Uterus (tissue), 7 donors: ENCODE measurements around a stretch of chr19.

GRCh38 chr19:15899894-15900476 lies 2.1 kb upstream of the CYP4F2 start:
- PRO-cap, 4 experiments, result no peak in any of the 4 experiments
- RAMPAGE, long total RNA, 2 experiments, result no peak in any of the 2 experiments
- RRBS, result 3% methylated on average over 2 of the region's 29 CpGs

- PRO-cap, 4 experiments, result no peak in any of the 4 experiments
- RAMPAGE, long total RNA, 2 experiments, result no peak in any of the 2 experiments
- RRBS, result no CpG with 5 or more reads among the region's 11 CpGs
Measured at GRCh38 chr19:16069609-16070186, 6.6 kb upstream of the TPM4 start.

DNA sequence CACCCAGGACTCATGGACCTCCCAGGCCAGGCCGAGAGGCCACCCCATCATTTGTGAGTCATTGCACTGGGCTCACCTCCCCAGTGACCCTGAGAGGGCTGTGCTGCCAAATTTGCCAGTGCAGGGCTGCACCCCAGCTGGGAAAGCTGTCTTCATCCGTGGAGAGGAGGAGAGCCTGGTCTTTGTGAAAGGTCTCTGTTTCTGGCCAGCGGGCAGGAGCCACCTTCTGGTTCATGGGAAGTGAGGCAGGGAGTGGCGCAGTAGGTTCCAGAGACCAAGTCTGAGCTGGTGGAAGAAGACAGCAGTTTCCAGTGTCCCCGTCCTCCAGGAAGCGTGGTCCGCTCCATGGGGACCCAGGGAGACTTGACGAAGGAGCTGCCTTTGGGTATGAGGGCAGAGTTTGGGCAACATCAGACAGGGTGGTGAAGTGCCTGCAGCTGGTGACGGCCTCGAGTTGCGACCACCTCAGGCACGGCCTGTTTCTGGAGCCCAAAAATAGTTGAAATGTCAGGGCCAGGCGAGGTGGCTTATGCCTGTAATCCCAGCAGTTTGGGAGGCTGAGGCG lies 14.6 kb downstream of the RAB8A start:
- PRO-cap, 4 experiments, result no peak in any of the 4 experiments
- RAMPAGE, long total RNA, 2 experiments, result no peak in any of the 2 experiments
- RRBS, result no CpG with 5 or more reads among the region's 14 CpGs

- PRO-cap, 4 experiments, result no peak in any of the 4 experiments
- RAMPAGE, long total RNA, 2 experiments, result no peak in any of the 2 experiments
- RRBS, result no CpG with 5 or more reads among the region's 10 CpGs
Measured at GRCh38 chr19:16216876-16217515, 19.3 kb downstream of the AP1M1 start.

DNA sequence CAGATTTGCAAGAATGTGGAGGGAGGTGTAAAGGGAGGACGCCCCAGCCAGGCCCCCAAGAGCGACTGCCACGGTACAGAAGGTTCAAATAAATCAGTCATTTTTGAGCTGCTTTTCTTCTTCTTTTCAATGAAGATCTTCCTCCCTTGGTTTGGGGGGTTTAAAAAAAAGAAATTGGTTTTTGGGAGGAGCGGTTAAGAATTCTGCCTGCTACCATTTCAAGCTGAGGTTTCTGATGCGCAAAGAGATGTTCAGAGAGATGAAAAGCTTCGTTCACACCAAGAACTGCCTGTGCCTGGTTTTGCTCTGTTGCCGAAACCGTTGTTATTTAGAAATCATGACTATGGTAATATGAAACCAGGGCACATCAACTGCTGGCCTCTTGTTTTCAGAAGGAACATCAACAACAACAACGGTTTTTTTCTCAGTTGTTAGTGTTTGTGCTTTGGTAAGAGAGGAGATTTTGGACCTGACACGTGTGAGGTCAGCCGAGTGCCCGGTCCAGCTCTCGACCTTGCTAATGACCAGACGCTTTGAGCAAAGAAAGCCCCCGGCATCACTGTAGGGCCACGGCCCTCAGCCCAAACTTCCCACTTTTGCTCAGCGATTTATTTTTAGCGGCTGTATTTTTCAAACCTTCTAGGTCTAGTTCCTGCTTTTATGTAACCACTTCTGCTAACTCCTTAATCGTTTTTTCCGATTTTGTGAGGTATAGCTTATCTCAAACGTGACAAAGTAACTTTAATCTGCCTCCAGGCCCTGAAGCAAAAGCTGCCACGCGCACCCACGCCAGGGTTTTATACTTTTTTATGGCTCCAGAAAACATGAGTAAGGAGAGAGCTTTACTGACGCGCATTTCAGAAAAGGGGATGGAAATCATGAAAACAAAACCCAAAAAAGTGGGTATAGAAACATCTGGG lies 41.9 kb downstream of the KLF2 start:
- PRO-cap, 4 experiments, result peak in 2 of 4 experiments; most common plus-strand start position 455 of the sequence (in 2); most common minus-strand start position 293 of the sequence (in 1)
- RAMPAGE, long total RNA, 2 experiments, result no peak in any of the 2 experiments
- RRBS, result 53% methylated on average over 4 of the region's 26 CpGs

DNA sequence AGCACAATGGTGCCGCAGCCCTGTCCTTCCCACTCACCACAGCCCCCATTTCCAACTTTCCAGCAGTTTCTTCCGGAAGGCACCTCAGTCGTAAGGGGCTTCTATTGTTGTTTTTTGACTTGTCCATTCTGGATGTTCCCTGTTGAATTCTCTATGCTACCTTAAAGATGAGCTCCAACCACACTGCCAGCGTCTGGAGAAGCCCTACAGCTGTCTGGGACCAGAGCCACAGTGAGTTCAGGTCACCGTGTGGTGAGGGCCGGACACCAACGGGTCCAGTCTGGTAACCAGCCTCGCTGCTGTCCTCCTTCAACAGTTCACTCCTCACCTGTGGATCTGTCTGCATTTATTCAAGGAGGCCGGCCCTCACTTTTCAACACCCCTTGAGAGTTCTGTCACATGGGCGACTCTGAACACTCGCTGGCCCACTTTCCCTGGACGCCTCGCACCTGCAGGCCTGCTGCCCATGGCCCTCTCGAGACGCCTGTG lies 59.7 kb downstream of the KLF2 start:
- PRO-cap, 4 experiments, result no peak in any of the 4 experiments
- RAMPAGE, long total RNA, 2 experiments, result no peak in any of the 2 experiments
- RRBS, result no CpG with 5 or more reads among the region's 15 CpGs

- PRO-cap, 4 experiments, result no peak in any of the 4 experiments
- RAMPAGE, long total RNA, 2 experiments, result no peak in any of the 2 experiments
- RRBS, result no CpG with 5 or more reads among the region's 10 CpGs
Measured at GRCh38 chr19:16442583-16442862, 29.2 kb downstream of the EPS15L1 start.

GRCh38 chr19:16445000-16445937 lies 26.5 kb downstream of the EPS15L1 start:
- PRO-cap, 4 experiments, result no peak in any of the 4 experiments
- RAMPAGE, long total RNA, 2 experiments, result no peak in any of the 2 experiments
- RRBS, result no CpG with 5 or more reads among the region's 18 CpGs

- PRO-cap, 4 experiments, result no peak in any of the 4 experiments
- RAMPAGE, long total RNA, 2 experiments, result start-site peak on the plus strand in 1 of 2 experiments, at chr19:16509508-16509806 at its widest, 7 reads per replicate
- RRBS, result no CpG with 5 or more reads among the region's 20 CpGs
Measured at GRCh38 chr19:16509400-16510051, 13.3 kb downstream of the C19orf44 start.

- PRO-cap, 4 experiments, result no peak in any of the 4 experiments
- RAMPAGE, long total RNA, 2 experiments, result no peak in any of the 2 experiments
- RRBS, result no CpG with 5 or more reads among the region's 6 CpGs
Measured at GRCh38 chr19:16535314-16535516, 7.0 kb downstream of the CHERP start.

DNA sequence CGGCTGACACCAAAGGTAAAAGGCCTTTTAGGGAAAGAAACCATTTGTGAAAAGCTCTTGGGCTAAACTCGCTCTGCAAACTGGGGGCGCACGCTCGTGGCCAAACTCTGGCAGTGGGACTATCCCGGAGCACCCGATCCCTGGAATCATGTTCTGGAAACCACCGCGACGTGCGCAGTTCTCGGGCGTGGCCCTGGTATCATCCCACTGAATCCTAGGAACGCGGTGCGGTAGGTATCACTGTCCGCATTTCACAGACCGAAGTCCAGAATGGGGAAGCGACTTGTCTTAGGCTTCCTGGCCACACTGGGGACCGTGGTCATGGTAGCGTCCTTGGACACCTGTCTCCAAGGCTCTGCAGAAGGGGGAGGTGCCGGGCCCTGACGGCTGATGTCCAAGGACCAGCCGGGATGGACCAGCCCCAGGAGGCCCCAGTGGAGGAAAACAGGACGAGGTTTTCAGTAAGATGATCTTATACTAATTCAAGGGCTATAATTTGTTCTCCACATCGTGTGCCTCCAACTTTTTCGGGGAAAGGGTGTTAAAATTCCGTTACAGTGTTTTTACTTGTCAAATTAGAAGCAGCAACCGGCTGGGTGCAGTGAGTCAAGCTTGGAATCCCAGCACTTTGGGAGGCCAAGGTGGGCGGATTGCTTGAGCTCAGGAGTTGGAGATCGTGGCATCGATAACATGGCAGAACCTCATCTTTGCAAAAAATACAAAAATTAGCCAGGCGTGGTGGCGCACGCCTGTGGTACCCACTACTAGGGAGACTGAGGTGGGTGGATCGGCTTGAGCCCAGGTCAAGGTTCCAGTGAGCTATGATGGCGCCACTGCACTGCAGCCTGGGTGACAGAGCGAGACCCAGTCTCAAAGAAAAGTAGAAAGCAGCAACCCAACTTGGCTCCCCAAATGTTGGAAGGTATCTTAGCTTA lies 846 bp upstream of the SLC35E1 start:
- PRO-cap, 4 experiments, result peak in 1 of 4 experiments; most common plus-strand start position 207 of the sequence (in 1); most common minus-strand start position 115 of the sequence (in 1)
- RAMPAGE, long total RNA, 2 experiments, result no peak in any of the 2 experiments
- RRBS, result no CpG with 5 or more reads among the region's 38 CpGs

DNA sequence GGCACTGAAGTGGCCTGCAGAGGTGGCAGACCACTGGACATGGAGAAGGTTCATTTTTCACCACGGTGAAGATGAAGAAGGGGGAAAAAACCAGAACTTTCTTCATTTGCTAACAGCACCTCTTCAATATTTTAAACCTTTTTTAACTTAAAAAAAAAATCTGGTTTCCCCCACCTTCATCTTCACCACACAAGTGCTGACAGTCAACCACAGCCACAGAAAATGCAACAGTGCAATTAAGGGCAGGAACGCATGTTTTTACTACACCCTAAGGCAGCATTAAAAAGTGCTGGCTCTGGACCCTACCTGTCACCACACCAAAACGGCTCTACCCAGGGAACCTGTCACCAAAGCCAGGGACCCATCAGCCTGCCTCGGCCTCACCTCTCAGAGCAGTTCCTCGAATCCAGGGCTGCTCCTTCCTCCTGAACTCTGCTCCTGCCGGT lies 22.4 kb upstream of the SLC35E1 start:
- PRO-cap, 4 experiments, result no peak in any of the 4 experiments
- RAMPAGE, long total RNA, 2 experiments, result no peak in any of the 2 experiments
- RRBS, result no CpG with 5 or more reads among the region's 6 CpGs

- PRO-cap, 4 experiments, result no peak in any of the 4 experiments
- RAMPAGE, long total RNA, 2 experiments, result no peak in any of the 2 experiments
- RRBS, result no CpG with 5 or more reads among the region's 10 CpGs
Measured at GRCh38 chr19:16652329-16653058, 7.5 kb downstream of the SMIM7 start.

DNA sequence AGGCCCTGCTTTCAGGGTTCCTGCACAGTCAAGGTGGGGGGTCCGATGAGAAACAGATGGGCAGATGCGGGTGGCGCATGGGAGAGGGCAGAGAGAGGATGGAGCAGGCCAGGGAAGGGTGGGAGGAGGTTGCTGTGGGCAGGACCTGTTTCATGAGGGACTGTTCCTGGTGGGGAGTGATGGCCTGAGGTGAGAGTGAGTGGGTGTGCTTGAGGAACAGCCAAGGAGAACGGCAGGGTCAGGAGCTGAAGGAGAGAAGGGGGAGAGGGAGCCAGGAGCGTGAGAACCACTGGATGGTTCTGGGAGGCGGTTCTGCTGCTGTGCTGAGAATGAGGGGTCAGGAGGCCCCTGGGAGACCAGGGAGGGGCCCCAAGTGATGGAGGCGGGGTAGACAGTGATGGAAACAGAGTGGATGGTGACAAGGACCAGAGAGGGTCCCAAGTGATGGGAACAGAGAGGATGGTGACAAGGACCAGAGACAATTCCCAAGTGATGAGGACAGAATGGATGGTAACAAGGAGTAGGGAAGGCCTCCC lies 7.8 kb downstream of the SIN3B start:
- PRO-cap, 4 experiments, result no peak in any of the 4 experiments
- RAMPAGE, long total RNA, 2 experiments, result no peak in any of the 2 experiments
- RRBS, result no CpG with 5 or more reads among the region's 7 CpGs

DNA sequence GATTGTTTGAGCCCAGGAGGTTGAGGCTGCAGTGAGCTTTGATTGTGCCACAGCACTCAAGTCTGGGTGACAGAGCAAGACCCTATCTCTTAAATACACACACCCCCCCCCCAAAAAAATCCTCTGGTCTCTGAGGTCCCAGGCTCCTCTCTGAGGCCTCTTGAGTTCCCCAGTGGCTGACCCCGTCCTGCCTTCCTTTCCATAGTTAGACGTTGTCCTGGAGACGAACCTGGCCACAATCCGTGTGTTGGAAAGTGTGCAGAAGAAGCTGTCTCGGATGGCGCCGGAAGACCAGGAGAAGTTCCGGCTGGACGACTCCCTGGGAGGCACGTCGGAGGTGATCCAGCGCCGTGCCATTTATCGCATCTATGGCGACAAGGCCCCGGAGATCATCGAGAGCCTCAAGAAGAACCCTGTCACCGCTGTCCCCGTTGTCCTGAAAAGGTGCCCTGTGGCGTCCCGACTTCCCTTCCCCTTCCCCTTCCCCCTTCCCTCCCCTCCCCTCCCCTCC lies 23.5 kb upstream of the F2RL3 start:
- PRO-cap, 4 experiments, result no peak in any of the 4 experiments
- RAMPAGE, long total RNA, 2 experiments, result start-site peak on the plus strand in 1 of 2 experiments, centred at positions 237 to 400 of the sequence, 15 to 21 reads per replicate
- RRBS, result 94% methylated on average over 8 of the region's 21 CpGs

- PRO-cap, 4 experiments, result peak in 1 of 4 experiments; most common plus-strand start chr19:16872133 (in 1); most common minus-strand start chr19:16871845 (in 1)
- RAMPAGE, long total RNA, 2 experiments, result start-site peak on the plus strand in 1 of 2 experiments, at chr19:16871228-16871377 at its widest, 9 reads per replicate
- RRBS, result no CpG with 5 or more reads among the region's 31 CpGs
Measured at GRCh38 chr19:16871279-16872623, 17.0 kb upstream of the F2RL3 start.

DNA sequence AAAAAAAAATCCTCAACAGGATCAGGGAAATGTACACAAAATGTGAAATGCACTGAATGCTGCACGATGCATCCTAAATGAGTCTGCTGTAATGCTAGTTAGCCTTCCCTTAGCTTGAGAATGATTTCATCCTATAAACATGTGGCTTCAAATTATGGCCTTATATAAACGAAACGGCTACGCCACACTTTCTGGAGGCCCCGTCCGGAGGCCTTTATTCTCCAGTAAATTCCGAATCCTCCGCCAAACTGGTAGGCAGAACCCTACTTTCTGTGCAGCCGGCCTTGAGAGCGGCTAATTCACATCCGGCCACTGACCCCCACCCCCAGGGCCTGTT lies 13.7 kb downstream of the MYO9B start:
- PRO-cap, 4 experiments, result peak in 4 of 4 experiments; most common plus-strand start position 224 of the sequence (in 4); most common minus-strand start position 85 of the sequence (in 3)
- RAMPAGE, long total RNA, 2 experiments, result no peak in any of the 2 experiments
- RRBS, result 13% methylated on average over 3 of the region's 11 CpGs

DNA sequence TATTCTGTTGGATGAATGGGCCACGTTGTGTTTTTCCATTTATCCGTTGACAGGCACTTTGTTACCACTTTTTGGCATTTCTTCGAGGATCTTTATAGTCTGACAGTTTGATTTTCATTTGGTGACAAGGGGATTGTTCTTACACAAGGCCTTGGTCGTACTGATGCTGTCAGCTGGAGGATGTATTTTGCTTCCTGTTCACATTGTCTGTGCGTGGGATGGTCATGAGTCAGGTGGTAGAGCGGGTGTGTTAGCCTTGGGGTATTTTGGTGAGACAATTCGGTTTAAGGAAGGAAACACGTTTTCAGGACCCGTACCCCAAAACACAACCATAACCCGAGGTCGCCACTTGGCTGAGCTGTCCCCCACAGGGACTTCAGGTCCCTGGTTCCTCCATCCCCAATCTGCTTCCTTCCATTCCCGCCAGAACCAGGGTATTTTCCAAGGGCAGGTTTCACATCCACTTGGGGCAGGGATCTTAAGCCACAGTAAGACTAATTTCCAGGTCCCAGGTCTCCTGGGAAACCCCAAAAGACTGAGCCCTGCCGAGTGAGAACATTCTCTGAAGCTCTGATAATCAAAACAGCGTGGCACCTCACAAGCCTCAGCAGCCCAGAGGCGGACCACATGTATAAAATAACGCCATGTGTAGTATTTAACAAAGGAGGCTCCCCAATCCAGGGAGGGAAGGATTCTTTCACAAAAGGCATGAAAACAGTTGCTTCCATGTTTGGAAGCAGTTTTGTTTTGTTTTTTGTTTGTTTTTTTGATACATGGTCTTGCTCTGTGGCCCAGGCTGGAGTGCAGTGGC lies 15.1 kb downstream of the MYO9B start:
- PRO-cap, 4 experiments, result no peak in any of the 4 experiments
- RAMPAGE, long total RNA, 2 experiments, result no peak in any of the 2 experiments
- RRBS, result no CpG with 5 or more reads among the region's 16 CpGs

DNA sequence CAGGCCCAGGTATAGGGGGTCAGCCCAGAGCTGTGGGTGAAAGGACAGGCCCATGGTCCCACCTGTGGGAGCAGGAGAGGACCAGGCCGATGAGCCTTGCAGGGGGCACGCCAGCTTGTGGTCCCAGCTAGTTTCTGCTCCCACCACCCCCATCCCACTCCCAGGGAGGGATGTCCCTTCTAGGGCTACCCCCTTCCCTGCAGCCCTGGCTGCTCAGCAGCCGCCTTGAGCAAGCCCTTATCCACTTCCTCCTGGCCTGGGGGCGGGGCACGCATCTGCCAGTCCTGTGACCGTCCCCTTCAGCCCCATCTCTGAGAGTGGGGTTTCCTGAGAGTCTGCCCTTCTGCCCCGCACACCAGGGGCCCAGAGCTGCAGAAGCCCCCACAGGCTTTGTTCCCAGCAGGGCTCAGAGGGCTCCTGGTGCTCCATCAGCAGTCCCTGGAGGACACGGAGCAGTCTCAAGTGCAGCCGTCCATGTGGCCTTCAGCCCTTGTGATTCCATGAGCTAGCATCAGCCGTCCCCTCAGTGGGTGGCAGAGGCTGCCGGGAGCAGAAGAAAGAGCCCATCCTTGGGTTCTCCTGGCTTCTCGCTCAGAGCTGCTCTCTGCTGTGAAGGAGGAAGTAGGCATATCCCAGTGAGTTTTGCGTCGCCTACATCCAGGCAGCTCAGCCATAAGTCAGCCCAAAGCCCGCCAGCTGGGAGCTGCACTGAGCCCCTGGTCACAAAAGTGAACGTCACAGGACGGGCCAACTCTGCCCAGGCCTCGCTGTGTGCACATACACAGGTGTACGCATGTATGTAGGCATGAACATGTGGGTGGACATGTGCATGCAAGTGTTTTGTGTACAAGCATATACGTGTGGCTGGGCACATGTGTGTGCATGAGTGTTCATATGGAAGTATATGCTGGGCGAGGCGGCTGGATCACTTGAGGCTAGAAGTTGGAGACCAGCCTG lies 16.3 kb downstream of the MYO9B start:
- PRO-cap, 4 experiments, result no peak in any of the 4 experiments
- RAMPAGE, long total RNA, 2 experiments, result no peak in any of the 2 experiments
- RRBS, result no CpG with 5 or more reads among the region's 22 CpGs

DNA sequence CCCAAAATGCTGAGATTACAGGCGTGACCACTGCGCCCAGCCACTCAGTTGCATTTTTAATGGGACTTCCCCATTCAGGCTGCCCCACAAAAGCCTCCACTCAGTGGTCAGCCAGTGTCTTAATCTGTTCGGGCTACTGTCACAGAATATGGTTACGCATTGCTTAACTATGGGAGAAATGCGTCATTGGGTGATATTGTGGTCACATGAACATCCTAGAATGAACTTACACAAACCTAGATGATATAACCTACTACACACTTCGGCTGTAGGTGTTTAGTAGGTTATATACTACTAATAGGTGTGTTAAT lies 62.9 kb downstream of the MYO9B start:
- PRO-cap, 4 experiments, result no peak in any of the 4 experiments
- RAMPAGE, long total RNA, 2 experiments, result no peak in any of the 2 experiments
- RRBS, result no CpG with 5 or more reads among the region's 6 CpGs